ENCODE results near the gene C12orf76.

GRCh38 chr12:109606531-109607104 lies 33.0 kb downstream of the MVK start:
- PRO-cap: no peak

GRCh38 chr12:109999814-110000524 lies 739 bp downstream of the ANKRD13A start:
- PRO-cap: no peak

- PRO-cap: no peak
These were observed 1.3 kb downstream of the ANKRD13A start for GRCh38 chr12:110000525-110000956.

DNA sequence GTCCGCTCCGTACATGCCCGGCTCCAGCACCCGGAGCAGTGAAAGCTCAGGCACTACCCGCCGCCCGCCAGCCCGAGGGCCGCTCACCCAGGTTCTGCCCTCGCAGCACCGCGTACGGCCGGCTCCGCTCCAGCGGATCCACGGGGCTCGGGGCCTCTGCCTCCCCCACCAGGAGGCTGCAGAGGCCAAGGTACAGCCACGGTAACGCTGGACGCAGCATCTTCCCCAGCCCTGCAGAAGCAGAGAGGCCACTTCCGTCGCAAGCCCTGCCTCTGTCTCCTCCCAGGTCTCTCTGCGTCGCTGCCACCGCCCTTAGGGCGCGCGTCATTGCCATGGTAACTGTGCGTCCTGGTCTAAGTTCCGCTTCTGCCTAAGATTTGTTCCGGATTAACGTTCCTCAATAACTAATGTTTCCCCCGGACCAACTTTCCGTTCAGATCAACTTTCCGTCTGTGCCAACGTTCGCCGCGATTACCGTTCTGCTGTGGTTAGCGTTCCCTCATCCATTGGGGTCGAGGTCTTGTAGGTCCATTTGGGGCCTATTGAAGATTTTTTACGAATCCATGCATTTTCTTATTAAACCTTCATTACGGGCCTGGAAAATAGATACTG lies at the start of gene C12orf76:
TSS of gene C12orf76 (minus strand) at position 247 of the 612 bp plus-strand sequence.
- PRO-cap: bidirectional peak, plus-strand start at position 436 of the sequence, minus-strand start at position 247 of the sequence

- PRO-cap: no peak
These were observed 16.4 kb upstream of the IFT81 start for GRCh38 chr12:110107648-110108299.

DNA sequence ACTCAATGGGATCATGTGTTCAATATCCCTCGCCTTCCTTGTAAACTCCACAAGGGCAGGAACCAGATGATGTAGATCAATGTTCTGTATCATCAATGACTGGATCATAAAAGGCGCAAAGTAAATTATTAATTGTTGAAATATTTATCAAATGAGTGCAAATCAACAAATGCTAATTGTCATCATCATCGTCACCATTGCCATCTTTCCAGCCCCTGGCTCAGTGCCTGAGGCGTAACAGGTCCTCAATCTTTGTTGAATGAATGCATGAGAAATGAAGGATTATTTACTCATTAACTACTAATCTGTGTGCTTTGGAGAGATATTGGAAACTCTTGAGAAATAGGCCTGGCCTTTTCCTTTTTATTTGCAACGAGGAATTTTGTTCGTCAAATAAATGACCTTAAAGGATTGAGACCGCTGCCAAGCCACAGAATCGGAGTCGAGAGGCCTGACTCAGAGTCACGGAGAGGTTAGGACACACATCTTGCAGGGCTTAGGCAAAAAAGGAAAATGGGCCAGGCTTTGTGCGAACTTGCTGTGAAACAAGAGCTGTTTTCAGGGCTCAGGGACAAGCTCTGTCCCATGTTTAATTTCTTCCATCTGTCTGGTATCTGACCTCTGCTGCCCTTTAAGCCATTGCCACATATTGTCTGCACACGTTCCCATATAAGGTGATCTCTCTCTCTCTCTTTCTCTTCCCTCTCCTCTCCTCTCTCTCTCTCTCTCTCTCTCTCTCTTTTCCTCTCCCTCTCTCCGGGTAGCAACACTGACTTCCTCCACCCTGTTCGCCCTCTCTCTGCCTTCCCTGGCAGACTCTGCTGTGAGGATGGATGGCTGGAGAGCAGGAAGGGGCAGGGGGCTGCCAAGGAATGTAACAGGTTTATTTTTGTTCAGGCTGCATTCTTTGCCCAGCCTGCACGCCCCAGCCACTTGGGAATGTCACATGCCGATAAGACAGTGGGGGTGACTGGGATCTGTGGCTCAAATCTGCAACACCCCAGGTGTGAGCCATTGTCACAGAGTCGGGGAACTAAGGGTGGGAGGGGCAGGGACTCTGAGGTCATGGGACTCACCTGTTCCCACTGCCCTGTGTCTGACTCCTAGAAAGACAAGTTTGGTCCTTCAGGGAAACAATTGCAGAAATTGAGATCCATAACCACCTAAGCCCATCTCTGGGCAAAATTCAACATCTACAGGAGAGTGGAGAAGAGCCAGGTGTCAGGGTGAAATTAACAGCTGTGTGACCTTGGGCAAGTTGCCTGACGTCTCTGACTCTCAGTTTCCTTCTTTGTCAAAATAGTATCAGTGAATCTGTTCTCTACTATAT lies 14.9 kb upstream of the IFT81 start:
- PRO-cap: unidirectional peak, minus-strand start at position 820 of the sequence

DNA sequence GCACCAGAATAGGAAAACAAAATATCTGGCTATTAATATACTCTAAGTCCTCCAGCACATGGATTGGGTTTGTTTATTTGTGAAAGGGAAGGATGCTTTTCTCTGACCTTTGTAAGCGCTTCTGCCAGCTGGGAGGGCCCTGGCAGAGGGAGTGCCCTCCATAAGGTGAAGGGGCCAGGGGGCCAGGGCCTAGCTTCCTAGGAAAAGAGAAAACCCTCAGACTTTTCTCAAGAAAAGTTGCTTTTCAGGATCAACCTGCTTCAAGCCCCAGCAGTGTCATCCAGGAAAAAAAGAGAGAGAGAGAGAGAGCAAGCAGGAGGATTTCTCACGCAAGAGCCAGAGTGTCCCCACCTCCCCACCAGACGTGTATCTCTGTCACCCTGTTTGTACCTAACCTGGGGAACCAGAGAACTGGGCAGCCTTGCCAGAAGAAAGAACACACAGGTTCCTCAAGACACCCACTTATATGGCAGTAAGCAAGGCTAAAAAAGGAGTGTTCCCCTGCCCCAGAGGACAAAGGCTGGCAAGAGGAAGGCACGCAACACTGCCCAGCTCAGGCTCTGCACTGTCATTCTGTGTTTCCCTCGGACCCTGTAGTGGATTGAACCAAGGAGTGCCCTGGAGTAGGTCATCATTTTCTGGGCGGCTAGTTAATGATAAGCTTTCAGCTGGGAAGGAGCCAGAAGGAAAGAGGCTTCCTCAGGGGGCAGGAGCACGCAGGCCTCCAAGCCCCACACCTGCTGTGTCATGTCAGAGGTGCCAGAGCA lies 34.0 kb upstream of the ATP2A2 start:
- PRO-cap: no peak

DNA sequence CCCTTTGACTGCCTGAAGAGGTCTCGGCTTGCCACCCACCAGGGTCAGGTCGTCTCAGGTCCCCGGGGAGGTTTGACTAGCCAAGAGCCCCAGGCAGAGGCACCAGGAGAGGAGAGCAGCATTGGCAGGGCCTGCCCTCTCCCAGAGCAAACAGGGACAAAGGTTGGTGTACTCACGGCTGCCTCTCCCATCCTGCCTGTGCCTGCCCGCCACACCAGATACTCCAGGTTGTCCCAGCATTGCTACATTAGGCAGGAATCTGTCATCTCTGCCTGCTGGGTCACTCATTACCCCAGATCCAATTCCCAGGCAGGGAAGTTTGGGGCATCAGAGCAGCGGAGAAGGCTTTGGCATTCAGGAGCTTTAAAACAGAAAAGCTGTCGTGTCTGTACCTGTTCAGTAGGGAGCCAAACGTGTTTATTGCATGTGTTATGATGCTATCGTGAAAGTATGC lies 33.4 kb upstream of the ATP2A2 start:
- PRO-cap: no peak

DNA sequence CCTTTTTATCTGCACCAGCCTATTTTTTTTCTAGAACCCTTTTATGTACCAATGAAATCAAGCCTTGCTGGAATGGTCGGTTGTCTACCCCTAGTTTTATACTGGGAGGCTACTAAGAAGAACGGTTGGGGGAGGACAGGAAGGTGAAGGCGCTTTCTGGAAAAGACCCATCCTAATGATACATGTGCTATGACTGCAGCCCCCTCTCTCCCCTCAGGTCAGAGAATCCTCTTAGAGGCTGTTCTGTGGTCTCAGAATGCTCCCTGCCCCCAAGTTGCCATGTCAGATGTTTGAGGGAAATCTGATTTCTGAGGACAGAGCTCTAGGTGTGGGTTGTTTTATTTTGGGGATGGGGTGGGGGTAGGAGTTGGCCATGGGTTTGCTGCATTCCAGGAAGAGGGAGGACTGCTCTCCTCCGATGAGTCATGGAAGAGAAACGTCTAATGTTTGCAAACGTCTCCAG lies 11.7 kb upstream of the ATP2A2 start:
- PRO-cap: no peak

DNA sequence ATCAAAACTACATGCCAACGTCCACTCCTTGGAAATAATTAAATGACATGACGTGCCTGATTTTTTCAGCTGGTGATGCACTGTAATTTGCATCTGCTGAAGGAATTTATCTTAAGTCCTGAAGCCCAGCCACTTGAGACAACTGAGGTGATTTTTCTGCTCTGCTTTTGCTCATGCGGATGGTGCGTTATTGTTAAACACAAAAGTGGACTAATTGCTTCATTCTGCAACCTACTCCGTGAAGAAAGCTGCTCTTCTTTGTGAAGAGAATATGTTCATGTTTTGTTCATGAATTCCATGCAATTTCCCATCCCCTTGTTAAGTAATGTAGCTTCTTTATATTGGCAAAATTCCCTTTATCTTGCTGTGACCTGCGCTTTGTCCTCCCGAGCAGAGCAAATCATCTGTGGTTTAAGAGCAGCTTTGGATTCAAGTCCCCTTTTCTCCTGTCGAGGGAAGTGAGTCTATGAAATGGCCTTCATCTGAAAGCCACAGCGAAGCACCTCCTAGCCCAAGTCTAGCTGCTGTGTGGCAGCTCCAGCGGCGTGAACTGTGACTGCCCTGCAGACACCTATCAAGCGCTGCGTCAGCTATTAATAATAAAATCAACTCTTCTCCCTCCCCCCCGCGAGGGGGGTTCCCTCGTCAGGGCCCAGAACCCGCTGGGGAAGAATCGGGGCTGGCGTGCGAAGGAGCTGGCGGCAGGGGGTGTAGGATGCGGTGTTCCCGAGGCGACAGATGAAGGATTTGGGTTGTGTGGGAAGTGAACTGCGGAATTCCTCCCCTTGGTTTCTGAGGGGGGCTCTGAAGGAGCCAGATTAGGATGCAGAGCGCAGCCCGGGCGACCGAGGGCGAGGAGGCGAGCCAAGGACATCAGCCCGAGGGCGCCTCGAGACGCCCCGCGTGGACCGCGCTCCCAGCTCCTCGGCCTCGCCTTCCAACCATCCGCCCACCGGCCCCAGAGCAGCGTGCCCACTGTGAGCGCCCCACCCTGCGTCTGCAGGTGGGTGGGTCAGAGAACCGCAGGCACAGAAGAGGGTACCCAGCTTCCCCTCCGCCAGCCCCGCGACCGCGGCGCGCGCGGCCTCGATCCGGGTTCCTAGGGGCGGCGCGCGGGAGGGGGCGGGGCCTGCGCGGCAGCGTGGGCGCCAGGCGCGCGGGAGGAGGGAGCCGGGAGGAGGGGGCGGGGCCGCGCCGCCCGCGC lies 683 bp upstream of the ATP2A2 start:
- PRO-cap: unidirectional peak, plus-strand start at position 655 of the sequence; bidirectional peak, plus-strand start at position 737 of the sequence, minus-strand start at position 740 of the sequence; bidirectional peak, plus-strand start outside the sequence, minus-strand start at position 1,073 of the sequence

GRCh38 chr12:110282520-110282924 lies 1.5 kb downstream of the ATP2A2 start:
- PRO-cap: no peak

GRCh38 chr12:110337517-110338315 lies 56.7 kb downstream of the ATP2A2 start:
- PRO-cap: no peak

GRCh38 chr12:110342099-110342865 lies 61.2 kb downstream of the ANAPC7 start:
- PRO-cap: no peak

DNA sequence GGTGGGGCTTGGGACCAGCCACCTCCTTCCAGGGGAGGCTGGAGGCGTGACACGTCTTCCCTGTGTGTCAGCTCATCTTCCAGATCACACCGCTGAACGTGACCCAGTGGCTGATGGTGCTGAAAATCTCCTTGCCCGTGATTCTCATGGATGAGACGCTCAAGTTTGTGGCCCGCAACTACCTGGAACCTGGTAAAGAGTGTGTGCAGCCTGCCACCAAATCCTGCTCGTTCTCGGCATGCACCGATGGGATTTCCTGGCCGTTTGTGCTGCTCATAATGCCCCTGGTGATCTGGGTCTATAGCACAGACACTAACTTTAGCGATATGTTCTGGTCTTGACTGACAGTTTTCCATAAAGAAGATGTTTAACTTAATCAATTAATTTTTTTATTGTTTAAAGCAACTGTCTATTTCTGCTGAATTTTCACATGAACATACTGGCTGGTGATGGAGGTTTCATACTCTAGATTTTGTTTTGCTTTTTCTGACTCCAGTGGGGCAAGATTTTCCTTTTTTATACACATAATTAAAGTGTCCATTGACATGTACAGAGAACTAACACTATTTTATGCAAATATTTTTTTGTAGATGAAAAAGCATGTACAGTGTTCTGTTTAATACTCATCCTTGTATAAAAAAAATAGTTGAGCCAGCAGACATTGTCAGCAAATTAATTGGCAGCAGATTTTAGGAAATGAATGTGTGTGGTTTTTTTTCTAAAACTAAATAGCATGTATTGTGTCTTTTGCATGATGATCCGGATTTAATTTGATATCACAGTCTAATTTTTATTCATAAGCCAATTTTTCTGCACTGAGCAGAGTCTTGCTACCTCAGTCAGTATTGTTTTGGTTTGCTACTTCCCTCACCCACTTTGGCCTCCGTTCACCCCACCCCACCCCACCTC lies 57.1 kb downstream of the ANAPC7 start:
- PRO-cap: no peak

GRCh38 chr12:110535795-110536527 lies 33.8 kb downstream of the RAD9B start:
- PRO-cap: no peak

GRCh38 chr12:110577725-110578917 lies 5.0 kb downstream of the PPTC7 start:
- PRO-cap: no peak

GRCh38 chr12:110590592-110591309 lies 7.6 kb upstream of the PPTC7 start:
- PRO-cap: no peak

- PRO-cap: no peak
These were observed 27.5 kb downstream of the HVCN1 start for GRCh38 chr12:110661211-110662053.

- PRO-cap: no peak
These were observed 5.4 kb upstream of the HVCN1 start for GRCh38 chr12:110694153-110694939.

DNA sequence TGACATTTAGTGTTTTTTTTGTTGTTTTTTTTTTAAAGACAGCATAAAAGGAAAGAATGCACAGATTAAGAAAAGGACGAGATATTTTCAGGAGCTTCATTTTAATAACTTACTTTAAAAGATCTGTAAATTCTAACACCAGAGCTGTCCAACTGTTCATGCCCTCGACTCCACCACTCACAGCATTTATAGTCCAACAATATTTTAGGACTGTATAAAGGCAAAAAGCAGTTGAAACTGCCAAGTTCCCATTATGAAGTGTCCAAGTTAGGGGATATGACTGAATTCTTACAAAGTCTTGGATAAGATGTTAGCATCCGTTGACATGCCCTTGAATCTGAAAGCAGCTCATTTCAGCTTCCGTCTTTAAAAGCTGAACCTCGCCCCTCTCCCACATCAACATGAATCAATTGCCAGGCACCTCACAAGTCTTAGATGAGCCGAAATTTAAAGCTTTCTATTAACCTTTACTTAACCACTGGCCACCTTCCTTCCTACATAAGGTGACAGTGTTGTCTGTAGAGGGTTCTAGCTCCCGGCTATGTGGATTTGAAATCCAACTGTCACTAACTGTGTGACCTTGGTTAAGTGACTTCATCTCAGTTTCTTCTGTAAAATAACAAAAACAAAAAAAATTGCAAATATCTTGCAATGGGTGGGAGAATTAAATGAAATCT lies 1.4 kb downstream of the PPP1CC start:
- PRO-cap: no peak